M059J (cell line): ENCODE measurements around a stretch of chr5.

GRCh38 chr5:36152472-36153196 is 723 bp downstream of the SKP2 start:
- RAMPAGE, long total RNA = no peak

DNA sequence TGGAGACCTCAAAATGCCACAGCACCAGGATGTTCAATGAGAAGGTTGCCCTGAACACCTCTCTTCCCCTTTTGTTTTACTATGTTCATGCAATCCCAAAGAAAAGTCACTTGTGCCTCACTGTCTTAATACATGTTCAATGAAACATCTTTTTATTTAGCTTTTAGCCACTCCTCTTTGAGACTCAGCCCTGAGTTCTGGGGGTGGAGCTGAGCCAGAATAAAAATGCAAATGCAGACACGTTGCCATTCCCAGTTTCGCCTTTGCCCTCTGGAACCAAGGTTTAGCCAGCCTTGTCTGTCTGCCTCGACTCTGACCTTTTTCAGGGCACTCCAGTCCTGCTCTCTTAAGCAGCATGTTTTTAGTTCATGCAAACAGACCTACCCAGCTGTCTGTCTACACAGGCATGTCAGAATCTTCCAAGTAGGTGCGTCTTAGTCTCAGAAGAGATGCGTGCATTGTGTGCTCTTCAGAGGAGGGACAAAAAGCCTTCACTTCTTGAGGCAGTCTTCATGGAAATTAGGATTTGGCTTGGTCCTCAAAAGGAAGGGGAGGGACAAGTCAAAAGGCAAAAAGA is 82.2 kb upstream of the RANBP3L start:
- RAMPAGE, long total RNA = no peak

DNA sequence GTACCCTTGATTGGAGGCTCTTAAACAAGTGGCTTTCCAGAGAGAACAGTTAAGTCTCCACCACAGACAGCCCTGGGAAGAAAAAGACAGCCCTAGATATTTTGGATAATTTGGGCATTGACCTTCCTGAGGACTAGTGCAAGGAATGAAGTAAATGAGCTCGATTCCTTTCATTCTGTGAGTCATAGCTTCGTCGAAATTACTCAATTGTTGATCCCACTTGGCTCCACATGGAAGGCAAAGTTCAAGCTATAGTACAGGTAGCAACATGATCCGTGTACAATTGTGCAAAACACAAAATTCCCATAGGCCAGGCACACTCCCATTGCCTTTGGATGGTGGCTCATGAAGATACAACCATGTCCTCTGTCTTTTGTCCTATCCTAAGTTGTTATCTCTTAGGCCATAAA is 116.5 kb upstream of the RANBP3L start:
- RAMPAGE, long total RNA = no peak

DNA sequence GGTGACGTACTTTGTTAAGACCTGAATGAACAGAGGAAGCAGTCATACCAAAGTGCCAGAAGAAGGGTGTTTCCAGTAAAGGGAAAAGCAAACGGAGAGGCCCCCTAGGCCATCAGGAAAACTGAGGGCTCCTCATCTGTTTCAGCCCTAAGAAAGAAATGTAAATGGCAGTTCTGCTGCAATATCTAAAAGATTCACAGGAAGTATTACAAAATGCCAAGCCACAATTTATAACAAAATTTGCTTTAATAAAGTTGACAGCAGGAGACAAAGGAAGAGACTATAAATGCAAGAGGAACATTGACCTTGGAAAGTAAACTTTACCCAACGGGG is 71.3 kb downstream of the SLC1A3 start:
- RAMPAGE, long total RNA = no peak

DNA sequence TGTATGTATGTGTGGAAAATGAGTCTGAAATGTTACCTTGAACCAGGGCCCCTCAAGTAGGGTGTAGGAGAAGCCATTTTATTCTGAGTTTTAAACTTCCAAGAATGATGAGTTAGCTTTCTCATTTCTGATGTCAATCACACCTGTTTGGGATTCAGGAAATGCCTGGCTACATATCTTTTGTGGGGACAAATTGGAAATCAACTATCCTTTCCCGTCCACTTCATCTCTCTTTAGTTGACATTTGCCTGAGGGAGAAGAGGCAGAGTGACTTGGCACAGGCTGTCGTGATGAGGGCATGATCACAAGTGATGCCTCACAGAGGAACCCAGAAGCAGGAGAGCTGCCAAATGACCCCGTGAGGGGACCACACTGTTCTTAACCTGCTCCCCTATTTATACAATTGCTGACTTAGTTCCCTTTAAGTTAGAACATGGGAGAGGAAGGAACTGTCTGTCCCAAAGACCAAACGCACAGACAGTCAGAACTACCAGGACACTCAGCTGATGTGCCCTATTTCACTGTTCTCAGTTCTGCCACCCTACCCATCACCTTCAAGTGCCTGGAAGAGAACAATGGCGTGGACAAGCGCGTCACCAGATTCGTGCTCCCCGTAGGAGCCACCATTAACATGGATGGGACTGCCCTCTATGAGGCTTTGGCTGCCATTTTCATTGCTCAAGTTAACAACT is 73.6 kb downstream of the SLC1A3 start:
- RAMPAGE, long total RNA = no peak

- RAMPAGE, long total RNA = no peak
Observed at GRCh38 chr5:36783120-36783686, 93.4 kb upstream of the NIPBL start.

- RAMPAGE, long total RNA = no peak
Observed at GRCh38 chr5:36875752-36876143, 821 bp upstream of the NIPBL start.

- RAMPAGE, long total RNA = no peak
Observed at GRCh38 chr5:36876511-36876728, 149 bp upstream of the NIPBL start.

GRCh38 chr5:36965981-36966873 is 89.7 kb downstream of the NIPBL start:
- RAMPAGE, long total RNA = no peak

DNA sequence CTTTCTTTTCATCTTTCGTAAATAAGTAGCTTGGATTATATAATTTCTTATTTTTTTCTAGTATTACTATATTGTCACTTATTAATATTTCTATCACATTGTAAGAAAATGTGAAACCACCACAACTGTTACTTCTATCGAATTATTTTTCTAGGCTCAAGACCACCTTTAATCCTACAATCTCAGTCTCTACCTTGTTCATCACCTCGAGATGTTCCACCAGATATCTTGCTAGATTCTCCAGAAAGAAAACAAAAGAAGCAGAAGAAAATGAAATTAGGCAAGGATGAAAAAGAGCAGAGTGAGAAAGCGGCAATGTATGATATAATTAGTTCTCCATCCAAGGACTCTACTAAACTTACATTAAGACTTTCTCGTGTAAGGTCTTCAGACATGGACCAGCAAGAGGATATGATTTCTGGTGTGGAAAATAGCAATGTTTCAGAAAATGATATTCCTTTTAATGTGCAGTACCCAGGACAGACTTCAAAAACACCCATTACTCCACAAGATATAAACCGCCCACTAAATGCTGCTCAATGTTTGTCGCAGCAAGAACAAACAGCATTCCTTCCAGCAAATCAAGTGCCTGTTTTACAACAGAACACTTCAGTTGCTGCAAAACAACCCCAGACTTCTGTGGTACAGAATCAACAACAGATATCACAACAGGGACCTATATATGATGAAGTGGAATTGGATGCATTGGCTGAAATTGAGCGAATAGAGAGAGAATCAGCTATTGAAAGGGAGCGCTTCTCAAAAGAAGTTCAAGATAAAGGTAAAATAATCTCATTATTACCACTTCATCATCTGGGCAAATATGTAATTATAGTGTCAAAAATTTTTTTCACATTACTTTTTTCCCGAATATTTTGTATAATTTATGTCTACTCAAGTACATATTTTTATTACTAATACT is 99.3 kb downstream of the NIPBL start:
- RAMPAGE, long total RNA = no peak

GRCh38 chr5:37064616-37064914 is 184.6 kb downstream of the CPLANE1 start:
- RAMPAGE, long total RNA = no peak

GRCh38 chr5:37197923-37198499 is 51.2 kb downstream of the CPLANE1 start:
- RAMPAGE, long total RNA = no peak

DNA sequence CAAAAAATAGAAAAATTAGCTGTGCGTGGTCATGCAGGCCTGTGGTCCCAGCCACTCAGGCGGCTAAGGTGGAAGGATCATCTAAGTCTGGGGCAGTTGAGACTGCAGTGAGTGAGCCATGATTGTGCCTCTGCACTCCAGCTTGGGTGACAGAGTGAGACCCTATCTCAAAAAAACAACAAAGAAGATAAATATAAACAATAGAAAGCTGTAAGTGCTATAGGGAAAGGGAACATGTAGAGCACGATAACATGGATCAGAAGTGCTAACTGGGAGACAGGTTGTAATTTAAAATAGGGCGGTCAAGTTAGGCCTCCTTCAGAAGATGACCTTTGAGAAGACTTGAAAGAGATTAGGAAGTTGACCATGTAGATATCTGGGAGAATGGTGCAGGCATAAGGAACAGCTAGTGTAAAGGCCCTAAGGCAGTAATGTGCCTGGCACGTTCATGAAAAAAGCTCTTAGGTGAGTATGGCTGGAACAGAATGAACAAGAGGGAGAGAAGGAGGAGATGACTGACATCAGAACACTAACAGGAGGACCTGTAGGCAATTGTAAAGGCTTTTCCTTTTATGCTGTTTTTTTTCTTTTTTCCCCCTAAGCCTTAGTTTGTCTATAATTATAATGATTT is 46.1 kb downstream of the WDR70 start:
- RAMPAGE, long total RNA = no peak

DNA sequence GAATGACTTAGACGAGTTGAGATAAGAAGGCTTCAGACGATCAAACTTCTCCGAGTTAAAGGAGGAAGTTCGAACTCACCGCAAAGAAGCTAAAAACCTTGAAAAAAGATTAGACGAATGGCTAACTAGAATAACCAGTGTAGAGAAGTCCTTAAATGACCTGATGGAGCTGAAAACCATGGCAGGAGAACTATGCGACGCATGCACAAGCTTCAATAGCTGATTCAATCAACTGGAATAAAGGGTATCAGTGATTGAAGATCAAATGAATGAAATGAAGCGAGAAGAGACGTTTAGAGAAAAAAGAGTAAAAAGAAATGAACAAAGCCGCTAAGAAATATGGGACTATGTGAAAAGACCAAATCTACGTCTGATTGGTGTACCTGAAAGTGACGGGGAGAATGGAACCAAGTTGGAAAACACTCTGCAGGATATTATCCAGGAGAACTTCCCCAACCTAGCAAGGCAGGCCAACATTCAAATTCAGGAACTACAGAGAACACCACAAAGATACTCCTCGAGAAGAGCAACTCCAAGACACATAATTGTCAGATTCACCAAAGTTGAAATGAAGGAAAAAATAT is 144.6 kb downstream of the WDR70 start:
- RAMPAGE, long total RNA = no peak

GRCh38 chr5:37634263-37634861 is 205.5 kb downstream of the GDNF start:
- RAMPAGE, long total RNA = no peak

DNA sequence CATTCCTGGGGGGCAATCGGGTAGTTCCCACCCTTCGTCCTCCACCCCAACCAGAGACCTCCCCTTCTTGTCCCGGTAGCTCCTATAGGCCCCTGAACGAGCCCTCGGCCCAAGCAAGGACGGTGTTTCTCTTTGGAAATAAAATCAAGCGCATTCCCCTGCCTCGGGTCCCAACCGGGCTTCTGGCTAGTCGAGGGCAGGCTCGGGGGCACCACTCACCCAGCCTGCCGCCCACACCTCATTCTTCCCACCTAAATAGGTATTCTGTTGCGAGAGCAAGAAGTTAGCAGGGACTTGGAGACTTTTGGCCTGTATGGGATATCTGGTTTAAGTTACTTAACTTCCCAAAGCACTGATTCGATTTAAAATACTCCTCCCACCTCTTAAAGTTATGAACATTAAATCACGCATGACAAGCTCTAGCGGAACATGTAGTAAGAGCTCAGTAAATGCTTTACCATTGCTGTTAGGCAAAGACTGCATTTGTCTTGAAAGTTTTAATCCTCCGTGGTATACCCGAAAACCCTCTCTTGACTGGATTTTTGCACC is 4.6 kb downstream of the GDNF start:
- RAMPAGE, long total RNA = no peak

GRCh38 chr5:38466039-38467234 is 90.0 kb downstream of the LIFR start:
- RAMPAGE, long total RNA = no peak

GRCh38 chr5:38622579-38622950 is 66.1 kb upstream of the LIFR start:
- RAMPAGE, long total RNA = no peak

DNA sequence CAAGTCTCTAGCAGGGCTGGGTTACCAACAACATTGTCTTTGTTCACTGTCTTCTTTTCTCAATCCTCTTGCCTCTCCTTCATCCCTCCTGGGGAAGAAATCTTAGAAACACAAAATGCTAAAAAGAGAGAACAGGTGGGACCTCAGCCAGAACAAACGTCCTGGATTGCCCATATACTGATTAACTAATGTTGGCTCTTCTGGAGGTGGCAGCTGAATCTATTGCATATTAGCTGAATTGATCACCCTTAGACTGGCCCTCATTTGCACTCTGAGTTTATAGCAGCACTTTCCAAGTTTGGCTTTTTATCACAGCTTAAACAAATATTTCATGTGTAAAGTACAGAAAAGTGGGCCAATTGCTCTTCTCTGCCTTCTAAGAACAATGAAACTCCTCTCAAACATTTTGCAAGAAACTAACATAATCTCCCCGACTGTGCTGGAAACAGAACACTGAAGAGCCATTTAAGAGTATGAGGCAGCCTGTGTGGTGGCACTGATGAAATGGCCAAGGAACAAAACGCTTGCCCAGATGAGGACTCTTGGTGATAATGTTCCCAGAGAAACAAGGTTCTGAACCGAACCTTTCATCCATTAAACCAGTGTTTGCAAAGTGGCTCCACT is 83.0 kb upstream of the LIFR start:
- RAMPAGE, long total RNA = no peak

GRCh38 chr5:38800383-38800848 is 45.4 kb upstream of the OSMR start:
- RAMPAGE, long total RNA = no peak